Placental pericyte (primary cell): ENCODE measurements around a stretch of chr2.

DNA sequence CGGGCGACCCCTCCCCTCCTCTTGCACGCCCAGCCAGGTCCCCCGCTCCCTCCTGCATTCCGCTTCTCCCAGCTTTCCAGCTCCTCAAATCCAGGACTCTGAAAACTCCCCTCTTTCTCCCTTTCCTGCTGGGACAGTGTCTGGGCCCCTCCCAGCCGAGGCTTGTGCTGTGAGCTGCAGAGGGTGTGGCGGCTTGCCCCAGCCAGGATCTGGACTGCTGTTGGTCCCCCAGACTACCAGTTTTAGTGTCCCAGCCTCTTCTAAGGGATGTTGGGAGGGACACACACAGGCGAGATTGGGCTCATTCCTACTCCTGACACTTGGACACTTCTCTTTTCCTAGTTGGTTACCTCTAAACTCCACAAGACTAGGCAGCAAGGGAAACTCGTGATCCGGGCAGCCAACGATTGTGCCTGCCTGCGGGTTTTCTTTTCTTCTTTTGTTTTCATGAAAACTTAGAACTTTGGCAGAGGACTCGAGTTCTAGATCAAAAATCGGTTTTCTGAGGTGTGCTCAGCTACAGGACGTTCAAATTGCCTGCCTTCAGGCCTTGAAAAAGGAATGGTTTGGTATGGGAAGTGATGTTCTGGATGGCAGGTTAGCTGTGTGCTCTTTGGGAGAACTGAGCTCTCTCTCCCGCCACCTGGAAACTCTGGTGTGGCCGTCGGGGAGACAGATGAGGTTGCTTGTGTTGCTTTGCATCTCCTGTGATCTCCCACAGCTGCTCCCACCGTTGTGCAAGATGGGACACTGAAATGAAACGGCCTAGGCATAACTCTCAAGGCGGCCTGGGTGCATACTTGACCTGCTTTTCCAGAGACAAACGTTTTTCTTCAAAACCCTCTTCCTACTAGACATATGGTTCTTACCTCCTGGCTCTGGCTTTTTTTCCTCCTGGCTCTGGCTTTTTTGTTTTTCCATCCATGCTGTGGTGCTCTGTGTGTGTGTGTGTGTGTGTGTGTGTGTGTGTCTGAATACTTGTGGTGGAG, 1.8 kb downstream of the FMNL2 start:
- CAGE, long polyA plus RNA = no peak

GRCh38 chr2:152342616-152343026, 7.6 kb downstream of the FMNL2 start:
- CAGE, long polyA plus RNA = no peak

- CAGE, long polyA plus RNA = no peak
Observed at GRCh38 chr2:152395650-152396424, 60.9 kb downstream of the FMNL2 start.

- CAGE, long polyA plus RNA = no peak
Observed at GRCh38 chr2:152415259-152415781, 80.3 kb downstream of the FMNL2 start.

DNA sequence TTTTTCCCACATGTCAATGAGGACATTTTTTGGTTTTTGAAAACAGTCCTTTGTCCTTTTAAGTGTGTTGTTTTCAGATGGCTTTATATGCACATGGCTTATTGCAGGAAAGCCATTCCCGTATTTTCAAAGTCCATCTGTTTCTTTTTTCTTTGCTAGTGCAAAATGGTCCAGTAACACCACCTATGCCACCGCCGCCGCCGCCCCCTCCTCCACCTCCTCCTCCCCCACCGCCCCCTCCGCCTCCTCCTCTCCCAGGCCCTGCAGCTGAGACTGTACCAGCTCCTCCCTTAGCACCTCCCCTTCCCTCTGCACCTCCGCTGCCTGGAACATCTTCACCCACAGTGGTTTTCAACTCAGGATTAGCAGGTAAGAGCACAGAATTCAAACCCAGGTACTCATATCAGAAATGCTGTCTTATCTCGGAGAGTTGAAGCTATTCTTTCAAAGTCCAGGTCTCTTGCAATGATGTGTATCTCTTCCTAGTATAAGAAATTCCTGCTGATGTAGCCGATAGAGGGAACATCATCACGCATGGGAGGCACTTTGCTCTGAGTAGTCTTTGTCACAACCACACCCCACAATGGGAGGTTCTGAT, 97.8 kb downstream of the PRPF40A start:
- CAGE, long polyA plus RNA = no peak

GRCh38 chr2:152625029-152625660, 92.1 kb downstream of the PRPF40A start:
- CAGE, long polyA plus RNA = no peak

GRCh38 chr2:152626177-152626765, 91.0 kb downstream of the PRPF40A start:
- CAGE, long polyA plus RNA = no peak

GRCh38 chr2:152628042-152628891, 89.0 kb downstream of the PRPF40A start:
- CAGE, long polyA plus RNA = no peak

- CAGE, long polyA plus RNA = no peak
Observed at GRCh38 chr2:152650354-152651333, 66.6 kb downstream of the PRPF40A start.

DNA sequence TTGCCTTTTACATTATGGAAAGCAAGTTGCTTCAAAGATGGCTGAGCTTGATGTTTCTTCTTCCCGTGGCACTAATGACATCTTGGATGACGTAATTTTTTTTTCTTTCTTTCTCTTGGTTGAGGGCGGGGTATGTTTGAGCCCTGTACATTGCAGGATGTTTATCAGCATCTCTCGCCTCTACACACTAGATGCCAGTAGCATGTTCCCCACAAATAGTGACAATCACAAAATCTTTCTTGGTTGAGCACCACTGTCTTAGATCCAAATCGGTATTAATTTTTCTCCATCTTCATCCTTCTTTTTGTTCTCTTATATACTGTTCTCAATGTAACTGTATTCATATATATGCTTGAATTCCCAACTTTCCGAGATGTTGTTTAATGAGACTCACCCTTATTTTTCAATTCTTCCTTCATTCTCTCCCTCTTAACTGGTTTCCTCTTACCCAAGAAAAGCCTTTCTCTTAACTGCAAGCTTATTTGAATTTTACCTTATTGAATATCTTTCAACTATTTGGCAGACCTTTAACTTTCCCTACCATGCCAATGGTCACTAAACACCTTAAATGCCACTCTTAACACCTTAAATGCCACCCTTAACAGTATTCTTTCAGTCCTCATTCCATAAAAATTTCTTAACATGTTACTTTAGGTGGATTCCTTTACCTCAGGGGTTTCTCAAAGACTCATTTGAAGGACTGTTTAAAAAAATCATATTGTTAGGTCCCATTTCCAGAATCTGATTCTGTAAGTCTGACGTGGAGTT, 51.1 kb downstream of the PRPF40A start:
- CAGE, long polyA plus RNA = no peak

DNA sequence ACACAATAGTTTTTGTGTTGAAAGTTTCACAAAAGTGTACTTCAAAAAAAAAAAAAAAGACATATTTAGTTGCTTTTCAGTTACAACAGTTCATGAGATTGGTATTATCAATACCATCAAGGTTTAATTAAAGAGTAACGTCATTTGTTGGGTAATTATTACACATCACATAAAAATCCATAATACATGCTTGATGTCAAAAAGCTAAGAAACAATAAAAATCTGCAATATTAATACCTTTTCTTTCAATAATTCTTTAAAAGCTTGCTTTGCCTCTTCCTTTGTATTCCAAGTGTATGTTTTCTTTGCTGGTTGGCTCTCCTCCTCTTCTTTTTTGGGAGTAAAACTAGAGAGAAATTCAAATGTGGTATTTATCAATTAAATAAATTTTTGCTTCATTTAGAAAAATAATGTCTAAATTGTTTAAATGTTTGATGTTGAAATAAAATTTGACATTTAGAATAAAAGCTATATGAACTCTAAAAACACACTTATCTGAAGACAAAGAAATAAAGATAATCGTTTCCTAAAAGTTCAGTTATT, 43.8 kb downstream of the PRPF40A start:
- CAGE, long polyA plus RNA = no peak

GRCh38 chr2:152676034-152676857, 41.0 kb downstream of the PRPF40A start:
- CAGE, long polyA plus RNA = no peak

DNA sequence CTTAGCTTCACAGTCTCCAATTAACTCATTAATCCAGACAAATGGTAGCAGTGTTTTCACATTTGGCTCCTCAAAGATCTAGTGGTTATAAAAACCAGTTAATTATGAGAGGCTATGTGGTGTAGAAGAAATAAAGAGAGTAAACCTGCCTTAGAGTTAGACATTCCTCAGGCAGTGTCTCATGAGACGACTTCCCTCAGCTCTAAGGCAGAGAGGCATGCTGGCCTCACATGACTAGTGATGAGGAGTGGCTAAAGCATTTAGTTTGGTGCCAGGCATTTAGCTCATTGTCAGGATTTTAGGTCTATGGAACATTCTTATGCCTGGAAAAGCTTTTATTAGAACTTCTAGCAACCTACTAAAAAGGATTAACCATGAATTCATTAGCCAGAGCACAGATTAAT, 90.3 kb downstream of the RPRM start:
- CAGE, long polyA plus RNA = no peak

GRCh38 chr2:153476403-153477638, 1.7 kb downstream of the RPRM start:
- CAGE, long polyA plus RNA = no peak

DNA sequence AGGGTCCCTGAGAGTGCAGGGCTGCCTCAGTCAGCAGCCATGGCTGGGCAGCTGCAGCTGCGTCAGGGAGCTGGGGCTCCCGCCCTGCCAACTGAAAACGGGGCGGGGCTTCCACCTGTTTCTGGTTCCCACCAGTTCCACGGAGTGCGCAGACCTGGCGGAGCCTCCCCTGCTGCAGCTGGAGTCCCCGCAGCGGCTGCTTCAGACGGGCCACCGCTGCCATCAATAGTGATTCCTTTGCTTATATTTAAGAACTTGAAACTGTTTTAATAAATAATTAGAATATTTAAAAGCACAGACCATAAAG, 30.6 kb upstream of the RPRM start:
- CAGE, long polyA plus RNA = no peak

- CAGE, long polyA plus RNA = no peak
Observed at GRCh38 chr2:154447722-154448135, 250.8 kb upstream of the KCNJ3 start.

DNA sequence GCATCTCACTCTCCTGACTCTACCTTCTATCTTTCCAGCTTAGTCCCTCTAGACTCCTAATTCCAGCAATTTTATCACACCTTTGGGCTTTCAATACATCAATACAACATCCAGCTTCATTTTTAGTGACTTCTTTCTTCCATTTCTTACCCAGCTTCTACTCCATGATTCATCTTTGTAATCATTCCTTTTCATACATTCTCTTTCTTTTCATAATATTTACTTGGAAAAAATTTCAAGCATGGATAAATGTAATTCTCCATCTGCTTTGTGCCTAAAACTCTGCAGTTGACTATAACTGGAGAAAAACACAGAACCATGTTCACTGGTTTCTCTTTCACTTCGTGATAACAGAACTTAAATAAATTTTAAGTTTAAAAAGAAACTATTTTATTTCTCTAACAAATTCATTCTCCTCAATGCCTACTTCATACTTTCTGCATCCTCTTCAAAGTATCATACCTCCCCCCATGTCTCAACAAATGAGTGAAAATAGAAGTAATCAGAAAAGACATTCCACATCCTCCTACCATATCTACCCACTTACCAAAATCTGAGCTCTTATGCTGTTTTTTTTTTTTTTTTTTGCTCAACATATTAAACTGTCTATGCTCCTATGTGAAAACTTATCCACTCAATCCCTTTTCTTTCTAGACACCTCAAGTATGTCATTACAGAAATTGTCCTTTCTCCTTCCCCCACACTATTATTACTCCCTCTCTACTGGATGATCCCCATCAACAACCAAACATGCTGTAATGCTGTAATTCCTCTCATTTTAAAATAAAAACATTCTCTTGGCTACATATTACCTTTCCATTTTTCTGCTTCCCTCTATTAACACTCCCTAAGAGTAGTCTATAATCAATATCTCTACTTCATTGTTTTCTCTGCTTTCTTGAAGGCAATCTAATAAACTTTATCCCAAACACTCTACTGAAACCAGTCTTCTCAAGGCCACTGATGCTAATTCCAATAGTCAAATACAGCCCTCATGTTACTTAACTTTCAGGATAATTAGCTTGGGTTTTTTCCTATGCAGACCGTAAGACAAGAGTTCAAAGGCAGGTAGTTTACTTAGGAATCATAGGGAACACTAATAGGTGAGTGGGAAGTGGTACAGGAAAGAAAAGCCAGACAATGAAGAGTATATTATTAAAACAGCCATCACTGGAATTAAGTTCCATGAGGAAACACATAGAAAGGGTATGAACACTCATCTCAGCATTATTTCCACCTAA, 240.7 kb downstream of the NR4A2 start:
- CAGE, long polyA plus RNA = no peak

DNA sequence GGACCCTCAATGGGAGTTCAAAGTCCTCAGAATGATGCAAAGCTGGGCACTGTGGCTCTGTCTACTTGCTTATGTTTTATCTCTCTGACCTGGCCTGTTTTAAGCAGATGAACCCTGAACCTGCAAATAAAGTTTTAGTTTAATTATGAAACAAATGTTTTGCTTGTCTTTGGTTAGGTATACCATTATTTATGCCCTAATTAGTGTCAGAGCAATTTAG, 22.5 kb downstream of the NR4A2 start:
- CAGE, long polyA plus RNA = no peak

GRCh38 chr2:156319662-156320463, 12.7 kb downstream of the NR4A2 start:
- CAGE, long polyA plus RNA = no peak

DNA sequence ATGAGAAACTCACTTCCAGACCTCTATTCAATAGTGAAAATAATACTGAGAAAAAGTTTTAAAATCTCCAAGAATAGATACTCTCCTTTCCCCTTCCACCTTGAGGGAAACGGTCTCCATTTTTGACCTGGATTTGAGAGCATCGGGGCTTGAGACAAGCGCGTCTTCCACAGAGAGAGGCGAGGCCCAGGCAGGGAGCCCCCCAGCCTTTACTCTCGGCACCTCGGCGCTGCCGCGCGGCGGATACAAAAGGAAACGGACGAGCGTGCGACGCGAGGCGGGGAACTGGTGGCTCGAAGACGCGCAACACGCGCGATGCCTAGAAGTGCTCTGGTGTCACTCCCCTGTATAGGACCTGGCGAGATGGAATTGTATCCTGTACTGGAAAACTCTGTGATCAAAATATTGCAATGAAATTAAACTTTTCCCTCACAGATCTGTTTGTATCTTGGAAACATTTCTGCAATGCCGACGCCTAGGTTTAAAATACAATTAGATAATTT, 11.0 kb downstream of the NR4A2 start:
- CAGE, long polyA plus RNA = no peak